Cardiac fibroblast (primary cell): ENCODE measurements around a stretch of chr7.

- RRBS, result no CpG with 5 or more reads among the region's 4 CpGs
These were observed 320 bp downstream of the AOC1 start for GRCh38 chr7:150852696-150852977.

- RRBS, result no CpG with 5 or more reads among the region's 39 CpGs
These were observed 26.8 kb downstream of the KCNH2 start for GRCh38 chr7:150951228-150951868.

GRCh38 chr7:151008006-151008505 lies 16.2 kb downstream of the ATG9B start:
- RRBS, result no CpG with 5 or more reads among the region's 14 CpGs

DNA sequence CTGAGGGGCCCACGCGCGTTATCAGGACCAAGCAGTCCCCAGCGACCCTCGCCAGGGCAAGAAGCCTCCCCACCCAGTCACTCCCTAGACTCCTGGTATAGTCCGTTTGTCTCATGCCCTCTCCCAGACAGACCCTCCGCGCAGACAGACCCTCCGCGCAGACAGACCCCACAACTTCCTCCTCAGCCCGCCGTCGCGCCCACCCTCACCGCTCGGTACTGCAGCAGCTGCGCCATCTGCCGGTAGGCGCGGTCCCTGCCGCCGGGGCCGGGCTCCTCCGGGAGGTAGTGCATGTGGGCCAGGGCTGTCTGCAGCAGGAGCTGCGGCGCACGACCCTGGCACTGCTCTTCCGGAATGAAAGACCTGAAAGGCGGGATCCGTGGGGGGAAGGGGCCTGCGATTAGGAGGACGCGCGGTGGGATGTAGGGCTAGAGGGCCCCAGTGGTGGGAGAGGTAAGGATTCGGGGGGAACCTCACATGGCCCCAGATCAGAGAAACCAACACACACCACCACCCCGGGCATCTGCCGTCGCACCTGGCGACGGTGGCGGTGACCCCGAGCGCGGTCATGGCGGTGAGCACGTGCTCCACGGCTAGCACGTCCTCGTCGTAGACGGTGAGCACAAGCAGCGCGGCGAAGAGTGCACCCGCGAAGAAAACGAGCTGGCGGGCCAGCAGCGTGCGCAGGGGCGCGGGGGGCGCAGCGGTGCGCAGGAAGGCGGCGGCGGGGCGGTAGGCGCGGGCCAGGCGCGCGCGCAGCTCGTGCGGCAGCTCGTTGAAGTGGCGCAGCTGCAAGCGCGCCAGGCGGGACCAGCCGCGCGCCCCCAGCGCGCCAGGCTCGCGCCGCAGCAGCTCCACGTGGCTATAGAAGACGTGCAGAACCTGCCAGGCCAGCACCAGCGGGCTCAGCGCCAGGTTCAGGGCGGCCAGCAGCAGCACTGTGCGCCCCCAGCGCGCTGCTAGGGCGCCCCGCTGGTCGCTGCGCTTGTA lies 5.9 kb downstream of the ATG9B start:
- RRBS, result 2% methylated on average over 5 of the region's 102 CpGs

DNA sequence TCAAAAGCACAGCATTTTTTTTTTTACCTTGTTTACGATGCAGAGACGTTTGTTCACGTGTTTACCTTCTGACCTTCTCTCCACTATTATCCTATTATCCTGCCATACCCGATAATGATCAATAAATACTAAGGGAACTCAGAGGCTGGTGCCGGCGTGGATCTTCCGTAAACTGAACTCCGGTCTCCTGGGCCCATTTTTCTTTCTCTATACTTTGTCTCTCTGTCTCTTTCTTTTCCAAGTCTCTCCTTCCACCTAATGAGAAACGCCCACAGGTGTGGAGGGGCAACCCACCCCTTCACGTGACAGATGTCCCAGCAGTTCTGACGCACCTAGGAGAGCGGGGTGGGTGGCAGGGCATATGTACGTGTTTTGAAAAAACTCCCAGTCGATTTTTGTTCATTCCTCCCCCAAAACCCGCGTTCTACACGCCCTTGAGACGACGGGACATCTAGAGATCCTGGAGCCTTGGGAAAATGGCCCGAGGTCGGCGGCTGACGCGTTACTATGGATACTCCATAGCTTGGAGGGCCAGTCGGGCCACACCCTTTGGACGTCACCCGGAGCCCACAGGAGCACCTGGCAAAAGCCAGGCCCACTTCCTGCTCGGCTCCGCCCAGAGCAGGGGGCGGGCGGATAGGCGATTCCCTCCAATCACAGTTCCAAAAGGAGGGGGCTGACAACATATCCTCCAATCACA lies 431 bp upstream of the ABCB8 start:
- RRBS, result no CpG with 5 or more reads among the region's 32 CpGs

- RRBS, result 80% methylated on average over 2 of the region's 25 CpGs
These were observed 7.5 kb downstream of the ABCB8 start for GRCh38 chr7:151035622-151036211.

DNA sequence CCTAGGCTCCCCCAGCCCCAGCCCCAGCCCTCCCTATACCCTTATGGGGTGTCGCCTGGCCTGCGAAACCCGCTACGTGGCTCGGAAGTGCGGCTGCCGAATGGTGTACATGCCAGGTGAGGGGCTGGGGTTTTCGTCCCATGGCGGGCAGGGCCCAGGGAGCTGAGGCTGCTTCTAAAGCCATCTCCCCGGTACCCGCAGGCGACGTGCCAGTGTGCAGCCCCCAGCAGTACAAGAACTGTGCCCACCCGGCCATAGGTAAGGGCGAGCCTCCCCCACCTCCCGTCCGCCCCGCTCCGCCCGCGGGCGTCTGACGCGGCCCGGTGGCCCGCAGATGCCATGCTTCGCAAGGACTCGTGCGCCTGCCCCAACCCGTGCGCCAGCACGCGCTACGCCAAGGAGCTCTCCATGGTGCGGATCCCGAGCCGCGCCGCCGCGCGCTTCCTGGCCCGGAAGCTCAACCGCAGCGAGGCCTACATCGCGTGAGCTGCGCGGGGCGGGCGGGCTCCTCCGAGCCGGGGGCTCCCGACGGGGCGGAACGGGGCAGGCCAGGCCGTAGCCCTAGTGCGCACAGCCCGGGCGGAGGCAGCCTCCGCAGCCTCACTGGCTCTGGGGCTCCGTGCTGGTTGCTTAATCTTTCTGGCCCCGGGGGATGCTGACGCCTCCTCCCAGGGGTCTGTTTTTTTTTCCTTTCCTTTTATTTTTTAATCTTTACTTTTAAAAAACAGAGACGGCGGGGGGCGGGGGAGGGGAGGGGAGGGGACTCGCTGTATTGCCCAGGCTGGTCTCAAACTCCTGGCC lies 2.7 kb downstream of the ASIC3 start:
- RRBS, result 3% methylated on average over 38 of the region's 69 CpGs

DNA sequence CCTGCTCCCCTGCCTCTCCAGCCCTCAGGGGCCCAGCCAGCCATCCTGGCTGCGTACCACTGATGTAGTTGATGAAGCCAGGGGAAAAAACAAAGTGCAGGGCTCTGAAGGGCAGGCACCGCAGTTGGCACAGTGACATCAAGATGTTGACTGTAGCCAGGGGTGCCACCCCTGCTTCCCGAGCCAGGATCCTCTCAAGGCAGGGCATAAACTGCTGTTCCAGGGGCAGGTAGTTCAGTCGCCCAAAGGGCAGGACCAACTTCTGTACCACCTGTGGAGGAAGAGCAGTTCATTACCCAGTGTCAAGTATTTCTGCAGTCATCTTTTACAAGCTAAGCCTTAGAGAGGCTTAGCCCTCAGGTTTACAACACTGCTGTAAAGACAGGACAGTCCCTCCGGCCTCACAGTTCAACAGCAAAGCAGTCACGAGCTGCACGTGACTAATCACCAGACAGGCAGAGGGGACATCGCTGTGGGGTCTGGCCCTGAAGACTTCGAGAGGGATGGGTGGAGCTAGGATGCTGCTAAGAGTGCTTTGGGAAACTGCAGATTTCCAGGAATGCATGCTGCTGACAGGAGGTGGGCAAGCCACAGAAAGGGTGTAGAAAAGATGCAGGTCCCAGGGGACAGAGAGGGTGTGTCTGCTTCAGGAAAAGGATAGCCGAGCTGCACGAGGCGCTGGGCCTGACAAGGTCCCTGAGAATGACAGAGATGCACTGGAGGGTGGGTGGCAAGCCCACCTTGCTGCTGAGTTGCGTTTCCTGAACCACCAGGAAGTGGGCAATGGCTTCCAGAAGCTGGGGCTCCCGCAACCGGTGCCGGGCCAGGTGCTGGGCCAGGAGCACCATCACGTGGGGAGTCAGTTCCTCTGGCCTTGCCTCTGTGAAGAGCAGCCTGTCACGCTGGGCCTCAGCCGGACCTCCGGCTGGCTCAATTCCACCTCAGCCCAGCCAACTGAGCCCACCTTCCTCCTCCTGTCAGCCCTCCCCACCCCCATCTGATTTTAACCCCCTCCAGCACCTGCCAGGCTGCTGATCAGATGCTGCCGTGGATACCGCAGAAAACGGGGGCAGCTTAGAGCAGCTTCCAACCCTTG lies 2.4 kb downstream of the FASTK start:
- RRBS, result no CpG with 5 or more reads among the region's 23 CpGs

DNA sequence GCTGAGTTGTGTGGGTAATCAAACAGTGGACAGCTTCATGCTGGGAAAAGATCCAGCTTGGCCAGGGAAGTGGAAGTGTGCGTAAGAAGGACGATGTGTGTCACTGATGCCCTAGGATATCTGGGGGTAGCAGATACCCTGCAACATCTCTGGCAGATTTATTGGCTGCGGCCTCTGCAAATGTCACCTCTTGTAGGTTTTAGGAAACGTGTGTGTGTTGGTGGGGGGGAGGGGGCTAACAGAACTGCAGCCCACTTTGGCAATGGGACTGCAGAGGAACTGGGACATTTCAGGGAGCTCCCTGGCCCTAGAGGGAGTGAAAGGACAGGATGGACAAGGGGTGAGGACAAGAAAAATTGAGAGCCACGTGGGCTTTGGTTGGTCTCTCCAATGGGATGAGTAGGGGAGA lies 910 bp upstream of the AGAP3 start:
- RRBS, result no CpG with 5 or more reads among the region's 5 CpGs

DNA sequence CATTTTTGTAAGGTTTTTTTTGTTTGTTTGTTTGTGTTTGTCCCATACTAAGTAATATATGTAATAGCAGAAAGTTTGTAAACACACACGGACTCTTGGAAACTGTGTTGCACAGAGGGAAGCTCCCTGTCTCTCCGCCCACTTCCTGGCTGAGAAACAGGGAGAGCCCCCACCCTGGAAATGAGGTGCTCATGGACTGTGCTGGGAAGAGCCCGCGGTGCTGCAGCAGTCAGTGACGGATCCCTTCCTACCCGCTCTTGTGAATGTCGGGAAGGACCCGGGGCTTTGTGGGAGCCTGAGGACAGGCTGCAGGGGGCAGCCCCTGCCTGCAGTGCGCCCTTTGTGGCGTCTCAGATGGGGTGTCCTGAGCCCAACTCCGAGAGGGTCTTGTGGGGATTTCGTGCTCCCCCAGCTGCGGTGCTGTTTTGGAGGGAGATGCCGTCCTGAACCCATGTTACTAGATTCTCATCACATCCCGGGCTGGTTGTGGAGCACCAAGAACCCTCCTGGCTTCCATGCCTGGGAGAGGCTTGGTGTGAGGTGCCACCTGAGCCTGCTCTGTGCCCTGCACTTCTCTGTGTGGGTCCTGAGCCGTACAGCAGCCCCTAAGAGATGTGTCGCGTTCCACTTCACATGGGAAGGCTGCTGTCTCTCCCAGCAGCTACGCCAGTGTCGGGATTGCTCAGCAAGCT lies 13.7 kb downstream of the AGAP3 start:
- RRBS, result 67% methylated on average over 3 of the region's 20 CpGs

DNA sequence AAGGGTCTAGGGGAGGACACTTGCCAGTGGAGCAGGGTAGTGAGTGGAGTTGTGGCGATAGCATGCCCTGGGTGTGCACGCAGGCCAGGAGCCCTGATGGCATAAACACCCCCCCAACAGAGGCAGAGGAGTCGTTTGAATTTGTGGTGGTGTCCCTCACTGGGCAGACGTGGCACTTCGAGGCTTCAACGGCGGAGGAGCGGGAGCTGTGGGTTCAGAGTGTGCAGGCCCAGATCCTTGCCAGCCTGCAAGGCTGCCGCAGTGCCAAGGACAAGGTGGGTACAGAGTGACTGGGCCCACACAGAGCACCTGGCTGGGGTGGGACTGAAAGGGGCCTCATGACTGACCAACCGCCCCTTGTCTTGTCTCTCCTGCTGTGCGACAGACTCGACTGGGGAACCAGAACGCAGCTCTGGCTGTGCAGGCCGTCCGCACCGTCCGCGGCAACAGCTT lies 25.7 kb downstream of the GBX1 start:
- RRBS, result no CpG with 5 or more reads among the region's 18 CpGs

DNA sequence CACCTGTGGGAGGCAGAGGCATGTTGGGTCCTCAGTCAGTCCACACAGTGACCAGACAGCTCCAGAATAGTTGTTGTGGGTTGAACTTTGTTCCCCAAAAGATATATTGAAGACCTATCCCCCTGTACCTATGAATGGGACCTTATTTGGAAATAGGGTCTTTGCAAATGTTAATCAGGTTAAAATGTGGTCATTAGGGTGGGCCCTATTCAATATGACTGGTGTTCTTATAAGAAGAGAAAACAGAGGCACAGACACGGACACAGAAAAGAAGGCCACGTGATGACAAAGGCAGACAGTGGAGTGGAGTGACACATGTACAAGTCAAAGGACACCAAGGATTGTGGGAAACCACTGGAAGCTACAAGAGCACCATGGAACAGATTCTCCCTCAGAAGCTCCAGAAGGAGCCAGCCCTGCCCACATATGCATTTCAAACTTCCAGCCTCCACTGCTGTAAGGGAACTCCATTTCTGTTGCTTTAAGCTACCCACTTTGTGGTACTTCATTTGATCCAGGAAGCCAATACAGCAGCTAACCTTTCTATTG lies 9.3 kb upstream of the GBX1 start:
- RRBS, result no CpG with 5 or more reads among the region's 2 CpGs

DNA sequence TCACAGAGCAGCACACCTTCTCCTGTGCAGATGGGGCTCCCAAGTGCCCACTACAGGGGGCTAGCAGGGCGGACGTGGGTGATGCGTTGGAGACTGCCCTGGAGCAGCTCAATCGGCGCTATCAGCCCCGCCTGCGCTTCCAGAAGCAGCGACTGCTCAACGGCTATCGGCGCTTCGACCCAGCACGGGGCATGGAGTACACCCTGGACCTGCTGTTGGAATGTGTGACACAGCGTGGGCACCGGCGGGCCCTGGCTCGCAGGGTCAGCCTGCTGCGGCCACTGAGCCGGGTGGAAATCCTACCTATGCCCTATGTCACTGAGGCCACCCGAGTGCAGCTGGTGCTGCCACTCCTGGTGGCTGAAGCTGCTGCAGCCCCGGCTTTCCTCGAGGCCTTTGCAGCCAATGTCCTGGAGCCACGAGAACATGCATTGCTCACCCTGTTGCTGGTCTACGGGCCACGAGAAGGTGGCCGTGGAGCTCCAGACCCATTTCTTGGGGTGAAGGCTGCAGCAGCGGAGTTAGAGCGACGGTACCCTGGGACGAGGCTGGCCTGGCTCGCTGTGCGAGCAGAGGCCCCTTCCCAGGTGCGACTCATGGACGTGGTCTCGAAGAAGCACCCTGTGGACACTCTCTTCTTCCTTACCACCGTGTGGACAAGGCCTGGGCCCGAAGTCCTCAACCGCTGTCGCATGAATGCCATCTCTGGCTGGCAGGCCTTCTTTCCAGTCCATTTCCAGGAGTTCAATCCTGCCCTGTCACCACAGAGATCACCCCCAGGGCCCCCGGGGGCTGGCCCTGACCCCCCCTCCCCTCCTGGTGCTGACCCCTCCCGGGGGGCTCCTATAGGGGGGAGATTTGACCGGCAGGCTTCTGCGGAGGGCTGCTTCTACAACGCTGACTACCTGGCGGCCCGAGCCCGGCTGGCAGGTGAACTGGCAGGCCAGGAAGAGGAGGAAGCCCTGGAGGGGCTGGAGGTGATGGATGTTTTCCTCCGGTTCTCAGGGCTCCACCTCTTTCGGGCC lies 5.5 kb downstream of the CHPF2 start:
- RRBS, result 79% methylated on average over 15 of the region's 49 CpGs

- RRBS, result no CpG with 5 or more reads among the region's 17 CpGs
These were observed 6.1 kb downstream of the SMARCD3 start for GRCh38 chr7:151242293-151242944.

GRCh38 chr7:151245960-151246438 lies 2.5 kb downstream of the SMARCD3 start:
- RRBS, result no CpG with 5 or more reads among the region's 10 CpGs

- RRBS, result no CpG with 5 or more reads among the region's 8 CpGs
These were observed 6.8 kb upstream of the SMARCD3 start for GRCh38 chr7:151255326-151255762.

DNA sequence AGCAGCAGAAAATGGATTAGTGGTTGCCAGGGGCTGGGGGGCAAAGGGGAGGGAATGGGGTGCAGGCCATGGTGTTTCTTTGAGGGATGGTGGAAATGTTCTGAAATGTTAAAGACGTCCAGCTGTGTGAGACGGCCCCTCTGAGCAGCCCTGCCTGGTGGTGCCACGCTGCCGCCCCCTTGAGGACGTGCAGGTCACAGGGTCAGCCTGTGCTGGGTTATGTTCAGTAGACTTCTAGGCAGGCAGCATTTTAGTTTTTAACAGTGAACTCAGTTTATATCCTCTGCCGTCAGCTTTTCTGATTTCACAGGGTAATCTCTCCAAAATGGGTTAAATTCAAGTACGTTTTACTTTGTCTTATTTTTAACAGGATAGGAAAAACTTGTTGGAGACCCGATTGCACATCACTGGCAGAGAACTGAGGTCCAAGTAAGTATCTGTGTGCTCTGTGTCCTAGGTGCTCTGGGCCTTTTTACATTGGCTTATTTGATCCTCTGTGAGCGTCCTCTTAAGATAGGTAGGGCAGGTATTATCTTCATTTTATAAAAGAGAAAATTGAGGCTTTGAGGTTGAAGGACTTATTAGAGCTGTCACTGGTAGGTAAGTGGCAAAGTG lies 9.5 kb downstream of the NUB1 start:
- RRBS, result no CpG with 5 or more reads among the region's 9 CpGs

GRCh38 chr7:151355757-151356366 lies 14.2 kb downstream of the NUB1 start:
- RRBS, result no CpG with 5 or more reads among the region's 6 CpGs

DNA sequence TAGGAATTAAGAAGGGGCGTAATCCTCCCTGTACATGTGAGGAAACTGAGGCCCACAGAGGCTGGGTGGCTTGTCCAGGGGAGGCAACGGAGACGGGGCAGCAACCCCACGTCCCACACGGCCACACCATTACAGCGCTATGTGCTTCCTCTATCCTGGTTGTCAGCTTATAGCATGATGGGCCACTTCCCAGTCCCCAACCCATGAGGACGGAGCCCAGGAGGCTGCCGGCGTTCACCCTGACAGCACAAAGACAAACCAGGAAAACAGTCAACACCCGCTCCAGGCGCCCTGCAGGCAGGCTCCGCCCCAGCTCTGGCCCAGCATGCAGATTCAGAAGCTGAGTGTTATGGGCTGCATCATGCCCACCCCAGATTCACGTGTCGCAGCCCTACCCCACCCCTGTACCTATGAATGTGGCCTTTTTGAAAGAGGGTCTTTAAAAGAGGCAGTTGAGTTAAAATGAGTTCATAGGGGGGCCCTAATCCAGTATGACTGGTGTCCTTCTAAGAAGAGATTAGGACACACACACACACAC lies 14.8 kb downstream of the WDR86 start:
- RRBS, result no CpG with 5 or more reads among the region's 14 CpGs

DNA sequence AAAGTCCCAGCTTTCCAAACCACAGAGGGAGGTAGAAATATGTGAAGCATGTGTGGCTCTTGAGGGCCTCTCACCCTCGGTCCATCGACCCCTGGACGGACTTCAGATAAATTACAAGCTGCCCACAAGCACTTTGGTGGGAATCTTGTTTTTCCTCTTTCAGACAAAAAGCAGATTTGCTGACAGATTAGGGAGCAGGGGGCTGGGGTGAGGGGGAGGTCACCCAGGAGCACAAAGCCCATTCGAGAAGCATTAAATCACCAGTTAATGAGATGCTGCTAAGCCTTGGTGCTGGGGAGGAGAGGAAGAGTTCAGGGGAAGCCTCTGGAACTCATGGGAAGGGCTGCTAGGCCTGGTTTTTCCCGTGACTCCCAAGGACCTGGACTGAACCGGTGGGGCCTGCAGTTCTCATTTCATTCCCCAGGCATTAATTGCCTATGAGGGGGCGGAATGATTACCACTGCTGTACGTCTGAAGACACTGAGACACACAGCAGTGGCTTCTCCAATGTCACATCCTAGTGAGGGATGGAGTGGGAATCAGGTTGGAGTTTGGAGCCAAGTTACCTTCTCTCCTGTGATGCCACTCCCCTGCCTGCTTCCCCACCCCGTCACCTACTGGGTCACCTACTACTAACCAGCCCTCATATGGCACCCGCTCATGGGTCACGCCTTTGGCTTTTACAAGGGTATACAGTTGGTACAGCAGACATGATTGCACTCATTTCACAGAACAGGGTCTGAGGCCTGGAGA lies 11.1 kb downstream of the CRYGN start:
- RRBS, result no CpG with 5 or more reads among the region's 11 CpGs